ENCODE measurements around a stretch of chr4.

- PRO-cap: no peak
Measured at GRCh38 chr4:119136567-119137049, 976 bp downstream of the MYOZ2 start.

DNA sequence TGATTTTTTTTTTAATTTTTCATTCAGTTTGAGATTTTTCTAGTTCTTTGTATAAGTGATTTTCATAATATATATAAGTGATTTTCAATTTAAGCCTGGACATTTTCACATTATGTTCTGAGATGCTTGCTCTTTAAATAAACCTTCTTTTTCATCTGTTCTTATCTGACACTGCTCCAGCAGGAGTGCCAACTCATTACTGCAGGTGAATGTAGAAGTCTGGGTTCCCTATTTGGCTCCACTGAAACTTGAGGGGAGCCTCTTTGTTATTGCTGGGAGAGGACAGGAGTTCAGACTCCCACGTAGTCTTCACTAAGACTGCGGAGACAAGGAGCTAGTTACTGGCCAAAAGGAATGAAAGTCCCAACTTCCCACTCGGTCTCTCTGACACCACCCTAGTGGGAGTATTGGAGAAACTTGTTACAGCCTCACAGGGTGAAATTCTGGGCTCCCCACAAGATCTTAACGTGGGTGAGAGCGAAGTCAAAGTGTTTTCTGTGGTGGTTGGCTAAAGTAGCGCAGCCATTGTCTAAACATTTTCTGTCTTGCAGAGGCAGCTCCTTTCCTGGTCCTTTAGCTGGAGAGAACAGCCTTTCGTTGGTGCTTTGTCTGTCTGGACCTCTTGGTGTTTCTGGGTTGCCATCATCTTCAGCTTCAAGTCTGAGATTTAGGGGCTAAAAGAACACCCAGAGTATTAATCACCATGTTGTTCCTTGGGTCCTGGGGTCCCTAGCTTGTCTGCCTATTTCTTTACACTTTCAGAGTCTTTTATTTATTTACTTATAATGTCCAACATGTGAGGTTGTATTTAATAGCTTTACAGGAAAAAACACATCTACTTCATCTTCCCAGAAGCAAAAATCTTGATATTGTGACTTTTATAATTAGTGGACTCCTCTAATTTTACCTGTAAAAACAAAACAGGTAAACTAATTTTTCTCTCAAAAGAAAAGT is 13.6 kb downstream of the MYOZ2 start:
- PRO-cap: no peak

GRCh38 chr4:119151047-119151685 is 15.5 kb downstream of the MYOZ2 start:
- PRO-cap: no peak

DNA sequence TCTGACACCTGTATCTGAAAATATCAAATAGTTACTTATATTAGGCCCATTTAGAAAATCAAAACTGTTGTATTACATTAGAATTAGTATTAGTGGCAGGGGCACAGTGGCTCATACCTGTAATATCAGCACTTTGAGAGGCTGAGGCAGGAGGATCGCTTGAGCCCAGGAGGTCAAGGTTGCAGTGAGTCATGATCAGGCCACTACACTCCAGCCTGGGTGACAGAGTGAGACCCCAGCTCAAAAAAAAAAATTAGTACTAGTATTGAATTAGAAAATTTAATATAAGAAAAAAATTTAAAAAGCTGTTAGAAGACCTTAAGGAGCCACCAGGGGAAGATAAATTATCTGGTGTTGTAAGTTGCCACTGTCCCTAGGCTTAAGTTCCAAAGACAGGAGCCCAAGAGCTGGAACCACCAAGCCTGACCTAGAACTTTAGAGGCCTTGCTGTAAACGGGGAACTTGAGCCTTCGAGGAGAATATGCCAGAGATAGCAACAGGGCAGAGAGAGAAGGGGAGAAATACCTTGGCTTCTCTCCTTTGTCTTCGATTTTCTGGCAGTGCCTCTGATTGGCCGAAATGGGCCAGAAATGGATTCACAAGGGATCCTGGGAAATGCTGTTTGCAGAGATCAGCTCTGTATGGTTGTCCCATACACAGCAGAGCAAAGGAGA is 8.8 kb downstream of the USP53 start:
- PRO-cap: no peak

DNA sequence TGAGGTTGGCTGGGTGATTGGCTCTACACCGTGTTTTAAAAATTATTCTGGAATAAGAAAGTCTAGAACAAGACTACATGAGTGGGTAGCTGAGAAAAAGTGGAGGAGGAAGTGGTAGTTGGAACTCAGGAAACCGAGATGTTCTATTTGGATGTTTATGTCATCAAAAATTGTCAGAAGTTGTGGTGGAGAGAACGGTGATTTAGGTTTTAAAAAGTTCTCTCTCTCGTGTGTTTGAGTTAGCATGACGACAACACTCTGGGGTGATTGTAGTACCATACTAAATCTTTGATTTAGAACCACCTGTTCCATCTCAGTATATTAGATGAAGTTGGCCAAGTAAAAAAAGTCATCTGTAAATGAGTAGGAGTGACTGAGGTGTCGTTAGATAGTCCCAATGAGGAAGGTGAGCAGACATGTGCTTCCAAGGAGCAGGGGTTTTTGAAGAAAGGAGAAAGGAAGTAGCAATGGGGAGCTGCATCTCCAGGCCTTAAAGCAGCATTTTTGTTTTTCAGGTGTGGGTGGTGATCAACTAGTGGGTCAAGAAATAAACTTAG is 41.5 kb upstream of the FABP2 start:
- PRO-cap: no peak

GRCh38 chr4:119984866-119985182 is 81.8 kb downstream of the MAD2L1 start:
- PRO-cap: no peak

GRCh38 chr4:120756098-120756353 is 166.5 kb downstream of the PRDM5 start:
- PRO-cap: no peak

GRCh38 chr4:120921403-120921629 is 1.2 kb downstream of the PRDM5 start:
- PRO-cap: no peak

DNA sequence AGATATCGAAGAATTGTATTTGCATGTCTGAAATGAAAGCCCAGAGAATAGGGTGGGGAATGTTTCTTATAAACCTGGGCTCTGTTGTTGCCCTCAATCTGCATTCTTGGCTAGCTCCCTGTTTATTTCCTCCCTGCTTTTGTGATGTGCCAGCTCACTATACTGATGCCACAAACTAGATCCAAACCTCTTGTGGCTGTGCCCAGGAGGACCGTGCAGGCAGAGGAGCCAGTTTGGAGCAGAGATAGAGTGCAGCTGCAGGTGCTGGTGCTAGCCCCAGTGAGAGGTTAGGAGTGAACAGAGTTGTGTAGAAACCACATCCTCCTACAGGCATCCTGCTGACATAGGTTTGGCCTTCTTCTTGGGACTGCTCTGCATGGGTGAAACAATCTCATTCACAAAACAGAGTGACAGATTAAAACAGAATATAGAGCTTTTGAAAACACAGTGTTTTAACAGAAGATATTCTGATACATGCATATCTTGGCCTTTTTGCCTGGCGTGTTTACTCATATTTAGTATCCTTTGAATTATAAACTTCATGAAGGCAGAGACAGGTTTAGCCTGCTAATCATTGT is 25.7 kb upstream of the TNIP3 start:
- PRO-cap: no peak

GRCh38 chr4:121551976-121552371 is 144.8 kb downstream of the ANXA5 start:
- PRO-cap: no peak

GRCh38 chr4:122458458-122458837 is 1.9 kb upstream of the IL2 start:
- PRO-cap: no peak

- PRO-cap: no peak
Measured at GRCh38 chr4:122578210-122579183, 42.4 kb downstream of the IL21 start.

DNA sequence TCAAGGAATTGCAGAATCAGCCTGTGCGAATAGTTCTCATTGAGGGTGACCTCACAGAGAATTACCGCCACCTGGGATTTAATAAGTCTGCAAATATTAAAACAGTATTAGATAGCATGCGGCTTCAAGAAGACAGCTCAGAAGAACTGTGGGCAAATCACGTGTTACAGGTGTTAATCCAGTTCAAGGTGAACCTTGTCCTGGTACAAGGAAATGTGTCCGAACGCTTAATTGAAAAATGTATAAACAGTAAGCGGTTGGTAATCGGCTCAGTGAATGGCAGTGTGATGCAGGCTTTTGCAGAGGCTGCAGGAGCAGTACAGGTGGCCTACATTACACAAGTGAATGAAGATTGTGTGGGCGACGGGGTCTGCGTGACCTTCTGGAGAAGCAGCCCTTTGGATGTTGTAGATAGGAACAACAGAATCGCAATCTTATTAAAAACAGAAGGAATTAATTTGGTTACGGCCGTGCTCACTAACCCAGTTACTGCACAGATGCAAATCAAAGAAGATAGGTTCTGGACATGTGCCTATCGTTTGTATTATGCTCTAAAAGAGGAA is 10.5 kb downstream of the BBS12 start:
- PRO-cap: no peak

DNA sequence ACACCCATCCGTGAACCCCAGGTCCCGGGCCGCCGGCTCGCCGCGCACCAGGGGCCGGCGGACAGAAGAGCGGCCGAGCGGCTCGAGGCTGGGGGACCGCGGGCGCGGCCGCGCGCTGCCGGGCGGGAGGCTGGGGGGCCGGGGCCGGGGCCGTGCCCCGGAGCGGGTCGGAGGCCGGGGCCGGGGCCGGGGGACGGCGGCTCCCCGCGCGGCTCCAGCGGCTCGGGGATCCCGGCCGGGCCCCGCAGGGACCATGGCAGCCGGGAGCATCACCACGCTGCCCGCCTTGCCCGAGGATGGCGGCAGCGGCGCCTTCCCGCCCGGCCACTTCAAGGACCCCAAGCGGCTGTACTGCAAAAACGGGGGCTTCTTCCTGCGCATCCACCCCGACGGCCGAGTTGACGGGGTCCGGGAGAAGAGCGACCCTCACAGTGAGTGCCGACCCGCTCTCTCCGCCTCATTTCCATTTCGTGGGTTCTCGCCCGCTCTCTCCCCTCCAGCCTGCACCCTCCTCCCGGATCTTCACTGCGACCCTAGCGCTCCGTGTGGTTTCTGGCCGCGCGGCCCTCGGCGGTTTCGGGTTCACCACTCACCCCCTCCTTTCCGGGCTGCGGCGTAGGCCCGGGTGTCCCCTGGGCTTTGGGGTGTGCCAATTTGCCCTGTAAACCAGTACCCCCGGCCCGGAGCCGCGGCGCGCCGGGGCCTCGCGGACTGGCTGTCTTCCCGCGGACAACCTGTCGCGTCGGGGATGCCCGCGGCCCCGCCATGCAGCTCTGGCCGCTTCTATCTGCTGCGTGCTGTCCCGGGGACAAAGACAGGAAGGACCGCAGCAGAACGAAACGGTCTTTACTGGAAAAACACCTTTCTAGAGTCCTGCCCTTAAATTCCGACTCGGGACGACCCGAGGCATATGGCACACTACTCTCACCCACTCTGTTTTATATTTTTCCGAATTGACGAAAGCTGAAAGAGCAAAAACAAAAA is 583 bp downstream of the FGF2 start:
- PRO-cap: no peak

GRCh38 chr4:122944902-122945584 is 22.2 kb downstream of the SPATA5 start:
- PRO-cap: no peak

DNA sequence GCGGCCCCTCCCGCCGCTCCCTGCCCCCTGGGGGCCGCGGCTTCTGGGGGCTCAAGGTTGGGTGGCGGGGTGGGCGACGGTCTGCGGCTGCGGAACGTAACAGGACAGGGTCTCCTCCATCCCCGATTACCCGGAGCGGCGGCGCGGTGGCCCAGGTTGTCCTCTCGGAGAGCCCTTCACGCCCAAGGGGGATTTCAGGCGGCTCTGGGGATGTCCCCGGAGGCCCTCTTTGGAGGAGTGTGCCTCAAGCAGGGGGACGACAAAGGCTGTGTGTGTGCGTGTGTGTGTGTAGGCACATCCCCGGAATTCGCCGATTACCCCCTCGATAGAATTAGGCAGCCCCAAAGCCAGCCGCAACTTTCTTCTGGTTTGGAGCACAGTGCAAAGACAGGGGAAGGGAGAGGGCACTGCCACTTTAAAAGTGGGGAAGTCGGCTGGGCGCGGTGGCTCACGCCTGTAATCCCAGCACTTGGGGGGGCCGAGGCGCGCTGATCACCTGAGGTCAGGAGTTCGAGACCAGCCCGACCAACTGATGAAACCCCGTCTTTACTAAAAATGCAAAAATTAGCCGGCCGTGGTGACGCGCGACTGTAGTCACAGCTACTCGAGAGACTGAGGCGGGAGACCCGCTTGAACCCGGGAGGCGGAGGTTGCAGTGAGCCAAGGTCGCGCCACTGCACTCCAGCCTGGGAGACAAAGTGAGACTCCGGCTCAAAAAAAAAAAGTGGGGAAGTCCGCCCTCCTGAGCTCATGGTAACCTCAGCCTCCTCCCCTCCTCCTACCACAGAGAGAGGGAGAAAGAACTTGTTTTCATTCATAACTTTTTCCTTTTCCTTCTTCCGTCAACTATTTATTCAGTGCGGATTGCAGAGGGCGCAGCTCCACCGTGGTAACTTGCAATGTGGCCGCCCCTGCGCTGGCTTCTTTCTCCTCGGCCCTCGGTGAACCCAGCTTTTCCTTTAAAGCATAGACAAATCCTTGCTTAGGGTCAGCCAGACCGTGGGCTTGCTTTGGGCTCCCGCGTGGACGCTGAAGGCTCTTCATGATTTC is 2.4 kb downstream of the SPRY1 start:
- PRO-cap: bidirectional peak, plus-strand start at position 849 of the sequence, minus-strand start at position 657 of the sequence

GRCh38 chr4:123599576-123600336 is 203.2 kb downstream of the SPRY1 start:
- PRO-cap: bidirectional peak, plus-strand start at chr4:123600212, minus-strand start at chr4:123600053

GRCh38 chr4:123787736-123788259 is 391.2 kb downstream of the SPRY1 start:
- PRO-cap: no peak

DNA sequence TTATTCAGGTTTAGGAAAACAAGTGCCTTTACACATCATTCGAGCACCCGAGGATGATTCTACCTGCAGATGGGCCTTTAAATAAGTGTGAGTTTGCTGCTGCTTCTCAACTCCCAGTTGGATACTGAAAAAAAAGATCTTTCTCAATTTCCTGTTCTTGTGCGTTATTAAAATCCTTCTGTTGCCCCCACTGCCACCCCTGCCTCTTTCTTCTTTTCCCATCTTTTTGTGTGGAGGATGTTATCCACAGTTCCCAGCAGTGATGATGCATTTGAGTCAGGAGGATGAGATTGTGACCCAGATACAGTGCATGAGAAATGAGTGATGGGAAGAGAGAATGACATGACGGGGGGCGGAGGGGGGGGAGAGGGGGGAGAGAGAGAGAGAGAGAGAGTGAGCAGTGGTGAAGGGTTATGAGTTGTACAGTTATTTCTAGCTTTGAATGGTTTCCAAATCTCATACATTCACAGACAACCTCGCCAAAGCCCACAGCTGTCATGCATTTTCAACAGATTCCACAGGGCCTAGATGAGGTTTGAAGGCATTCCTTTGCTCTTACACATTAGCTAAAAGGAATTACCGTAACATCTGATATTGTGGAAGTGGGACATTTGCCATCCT is 435.5 kb downstream of the SPRY1 start:
- PRO-cap: no peak

DNA sequence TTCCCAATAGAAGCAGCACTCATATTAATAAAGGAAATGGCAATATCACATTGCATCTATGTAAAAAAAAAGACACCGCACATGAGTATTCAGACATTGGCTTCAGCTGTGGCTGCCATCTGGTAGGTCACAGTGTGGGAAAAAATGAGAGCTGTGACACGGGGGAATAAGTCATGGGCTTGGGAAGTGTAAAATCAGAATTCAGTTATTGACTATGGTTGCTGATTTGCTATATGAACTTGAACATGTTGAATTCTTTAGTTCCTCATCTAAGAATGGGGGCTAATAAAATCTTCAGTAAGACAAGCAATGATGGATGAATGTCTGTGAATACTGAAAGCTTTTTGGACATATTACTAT is 221.2 kb downstream of the ANKRD50 start:
- PRO-cap: no peak